Measurements from ENCODE around the genes ORM1 and WHRN.

DNA sequence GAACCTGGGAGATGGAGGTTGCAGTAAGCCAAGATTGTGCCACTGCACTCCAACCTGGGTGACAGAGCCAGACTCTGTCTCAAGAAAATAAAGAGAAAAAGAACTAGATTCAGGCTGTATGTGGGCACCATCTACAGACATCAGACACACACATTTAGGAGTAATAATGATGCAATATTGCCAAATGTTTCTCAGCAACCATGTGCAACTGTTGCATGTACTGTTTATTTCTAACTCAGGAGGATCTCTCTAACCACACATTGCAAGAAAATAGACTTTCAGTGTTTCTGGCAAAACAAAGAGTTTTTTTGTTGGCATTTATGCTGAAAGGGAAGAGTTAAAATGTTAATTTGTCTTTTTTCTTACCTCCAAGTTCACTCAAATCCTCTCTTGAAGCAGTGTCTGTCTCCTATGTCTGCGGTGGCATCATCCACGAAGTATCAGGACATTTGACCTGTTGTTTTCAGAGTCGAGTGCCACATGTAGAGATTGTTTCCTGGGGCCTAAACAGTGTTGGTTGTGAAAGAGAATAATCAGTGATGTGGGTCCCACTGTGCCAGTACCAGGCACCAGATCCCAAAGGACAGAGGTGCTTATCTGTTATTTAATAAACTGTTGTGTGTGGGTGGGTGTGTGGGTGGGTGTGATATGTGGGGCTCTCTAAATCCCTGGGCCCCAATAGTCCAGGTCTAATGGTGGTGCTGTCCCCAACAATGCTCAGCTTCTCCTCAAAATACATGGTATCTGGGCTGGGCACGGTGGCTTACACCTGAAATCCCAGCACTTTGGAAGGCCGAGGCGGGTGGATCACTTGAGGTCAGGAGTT, 4.9 kb upstream of the ORM1 start:
- PRO-cap = no peak

DNA sequence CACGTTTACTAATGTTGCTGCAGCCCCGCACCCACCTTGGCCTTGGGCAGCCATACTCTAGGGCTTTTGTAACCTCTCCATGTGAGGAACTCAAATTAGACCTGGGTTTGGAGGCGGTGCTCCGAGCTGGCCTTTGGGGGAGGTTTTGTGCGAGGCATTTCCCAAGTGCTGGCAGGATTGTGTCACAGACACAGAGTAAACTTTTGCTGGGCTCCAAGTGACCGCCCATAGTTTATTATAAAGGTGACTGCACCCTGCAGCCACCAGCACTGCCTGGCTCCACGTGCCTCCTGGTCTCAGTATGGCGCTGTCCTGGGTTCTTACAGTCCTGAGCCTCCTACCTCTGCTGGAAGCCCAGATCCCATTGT, at the start of gene ORM1:
Gene ORM1, plus strand, starts transcription at position 266 of the 368 bp plus-strand sequence.
- PRO-cap = no peak

DNA sequence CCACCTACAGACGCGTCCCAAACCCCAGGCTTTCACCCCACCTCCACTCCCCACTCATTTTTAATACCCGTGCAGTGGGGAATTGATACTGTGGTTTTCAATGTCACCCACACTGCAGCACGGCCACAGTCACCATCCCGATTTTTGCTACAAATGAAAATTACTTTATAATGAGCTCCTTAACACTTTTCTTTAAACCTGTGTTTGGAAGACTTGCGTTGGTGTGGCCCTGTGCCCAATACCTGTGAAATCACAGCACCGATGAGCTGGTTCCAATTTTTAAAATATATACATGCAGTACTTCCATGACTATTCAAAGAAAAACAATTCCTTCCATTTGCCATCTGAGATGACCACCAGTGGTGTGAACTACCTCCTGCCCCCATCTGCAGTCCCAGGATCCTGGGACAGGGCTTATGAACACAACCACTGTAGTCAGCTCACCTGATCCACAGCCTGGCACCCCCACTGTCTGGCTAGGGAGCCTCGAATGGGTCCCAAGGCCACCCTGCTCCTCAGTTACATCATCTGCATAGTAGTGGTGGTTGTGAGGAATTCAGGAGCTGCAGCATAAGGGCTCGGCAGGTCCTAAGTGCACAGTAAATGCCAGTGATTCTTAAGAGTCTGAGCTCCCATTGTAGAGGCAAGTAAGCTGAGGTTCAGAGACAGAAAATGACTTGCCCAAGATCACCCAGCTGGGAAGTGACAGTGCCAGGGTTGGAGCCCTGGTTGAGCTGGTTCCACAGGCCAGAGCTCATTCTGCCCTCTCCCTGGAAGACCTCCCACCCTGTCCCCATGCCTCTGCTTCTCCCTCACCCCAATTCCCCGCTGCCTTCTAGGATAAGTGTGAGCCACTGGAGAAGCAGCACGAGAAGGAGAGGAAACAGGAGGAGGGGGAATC, 2.8 kb downstream of the ORM1 start:
- PRO-cap = no peak

GRCh38 chr9:114332546-114332886, 2.8 kb downstream of the ORM2 start:
- PRO-cap = no peak

DNA sequence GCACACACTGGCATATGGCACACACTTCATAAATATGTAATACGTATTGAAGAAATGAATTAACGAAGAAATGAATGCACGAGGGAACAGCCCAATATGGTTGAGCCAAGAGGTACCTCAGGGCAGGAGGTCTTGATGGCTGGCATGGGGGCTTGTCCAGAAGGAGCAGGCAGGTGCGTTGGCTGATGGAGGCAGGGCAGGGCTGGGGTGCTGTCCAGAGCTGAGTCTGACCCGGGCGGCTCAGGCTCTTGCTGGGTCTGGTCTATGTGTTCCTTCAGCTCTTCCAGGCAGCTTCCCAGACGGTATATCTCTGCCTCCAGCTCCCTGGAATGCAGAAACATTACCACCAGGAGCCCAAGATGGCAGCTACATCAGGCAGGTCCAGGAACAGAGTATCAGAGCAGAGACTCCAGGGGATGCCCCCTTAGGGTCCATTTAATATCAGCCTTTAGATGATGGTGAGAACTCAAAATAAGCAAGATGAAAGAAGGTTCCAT, 26.1 kb downstream of the AKNA start:
- PRO-cap = no peak

- PRO-cap = no peak
These were observed 24.3 kb downstream of the AKNA start for GRCh38 chr9:114363458-114363882.

GRCh38 chr9:114363883-114364712, 23.7 kb downstream of the AKNA start:
- PRO-cap = no peak

GRCh38 chr9:114366586-114367316, 21.0 kb downstream of the AKNA start:
- PRO-cap = no peak

- PRO-cap = no peak
These were observed 18.7 kb downstream of the AKNA start for GRCh38 chr9:114369083-114369459.

DNA sequence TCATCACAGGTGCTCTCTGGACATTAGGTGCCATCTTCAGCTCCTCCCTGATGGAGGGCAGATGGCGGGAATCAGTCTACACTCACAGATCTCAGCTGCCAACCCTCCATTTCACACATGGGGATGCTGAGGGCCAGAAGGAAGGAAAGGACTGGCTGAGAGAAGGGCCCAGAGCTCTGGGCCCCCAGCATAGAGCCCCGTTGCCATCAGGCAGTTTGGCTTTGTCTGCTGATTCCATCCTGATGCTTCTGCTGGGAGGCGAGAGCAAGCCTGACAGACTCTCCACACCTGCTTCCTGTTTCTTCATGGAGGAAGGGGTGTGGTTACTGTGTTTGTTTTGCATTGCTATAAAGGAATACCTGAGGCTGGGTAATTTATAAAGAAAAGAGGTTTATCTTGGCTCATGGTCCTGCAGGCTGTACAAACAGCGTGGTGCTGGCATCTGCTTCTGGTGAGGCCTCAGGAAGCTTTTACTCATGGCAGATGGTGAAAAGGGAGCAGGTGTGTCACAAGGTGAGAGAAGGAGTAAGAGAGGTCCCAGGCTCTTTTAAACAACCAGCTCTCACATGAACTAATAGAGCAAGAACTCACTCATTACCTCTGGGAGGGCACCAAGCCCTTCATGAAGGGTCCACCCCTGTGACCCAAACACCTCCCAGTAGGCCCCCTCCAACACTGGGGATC, 52.4 kb downstream of the WHRN start:
- PRO-cap = no peak

- PRO-cap = no peak
These were observed 11.8 kb downstream of the WHRN start for GRCh38 chr9:114493291-114494023.

DNA sequence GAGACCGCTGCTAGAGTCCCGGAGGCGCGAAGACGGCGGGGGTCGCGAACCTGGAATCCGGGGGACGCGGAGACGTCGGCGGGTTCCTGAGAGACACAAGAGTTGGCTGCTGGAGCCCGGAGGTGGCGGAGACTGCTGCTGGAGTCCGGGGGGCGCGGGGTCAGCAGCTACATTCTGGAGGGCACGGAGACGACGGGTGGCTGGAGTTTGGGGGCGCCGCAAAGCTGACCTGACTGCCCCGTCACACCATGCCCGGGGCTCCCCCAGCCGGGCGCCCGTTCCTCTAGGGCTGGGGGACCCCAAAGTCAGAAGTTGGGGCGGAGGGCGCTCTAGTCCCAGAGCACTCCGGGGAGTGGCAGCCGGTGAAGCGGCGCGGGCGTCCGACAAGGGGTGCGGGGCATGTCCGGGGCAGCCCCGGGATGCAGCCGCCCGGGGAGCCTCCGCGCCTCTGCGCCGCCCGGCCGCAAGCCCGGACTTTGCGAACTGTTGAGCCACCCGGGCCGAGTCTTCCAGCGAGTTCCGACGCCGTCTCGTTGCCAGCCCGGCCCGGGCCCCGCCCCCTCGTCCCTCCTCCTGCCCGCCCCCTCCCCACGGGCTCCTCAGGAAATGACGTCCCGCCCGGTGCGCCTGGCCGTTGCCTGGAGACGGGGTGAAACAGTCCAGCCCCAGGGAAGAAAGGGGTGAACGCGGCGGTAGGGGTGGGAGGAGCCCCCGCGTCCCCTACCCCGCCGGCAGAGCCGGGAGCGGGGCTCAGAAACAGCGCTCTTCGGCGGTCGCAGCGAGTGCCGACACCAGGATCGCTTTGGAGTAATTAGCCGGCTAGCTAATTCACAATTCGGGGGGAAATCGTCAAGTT, at the start of gene WHRN:
Gene WHRN, minus strand, starts transcription at position 508 of the 856 bp plus-strand sequence.
- PRO-cap = bidirectional peak, plus-strand start at position 728 of the sequence, minus-strand start at position 485 of the sequence

DNA sequence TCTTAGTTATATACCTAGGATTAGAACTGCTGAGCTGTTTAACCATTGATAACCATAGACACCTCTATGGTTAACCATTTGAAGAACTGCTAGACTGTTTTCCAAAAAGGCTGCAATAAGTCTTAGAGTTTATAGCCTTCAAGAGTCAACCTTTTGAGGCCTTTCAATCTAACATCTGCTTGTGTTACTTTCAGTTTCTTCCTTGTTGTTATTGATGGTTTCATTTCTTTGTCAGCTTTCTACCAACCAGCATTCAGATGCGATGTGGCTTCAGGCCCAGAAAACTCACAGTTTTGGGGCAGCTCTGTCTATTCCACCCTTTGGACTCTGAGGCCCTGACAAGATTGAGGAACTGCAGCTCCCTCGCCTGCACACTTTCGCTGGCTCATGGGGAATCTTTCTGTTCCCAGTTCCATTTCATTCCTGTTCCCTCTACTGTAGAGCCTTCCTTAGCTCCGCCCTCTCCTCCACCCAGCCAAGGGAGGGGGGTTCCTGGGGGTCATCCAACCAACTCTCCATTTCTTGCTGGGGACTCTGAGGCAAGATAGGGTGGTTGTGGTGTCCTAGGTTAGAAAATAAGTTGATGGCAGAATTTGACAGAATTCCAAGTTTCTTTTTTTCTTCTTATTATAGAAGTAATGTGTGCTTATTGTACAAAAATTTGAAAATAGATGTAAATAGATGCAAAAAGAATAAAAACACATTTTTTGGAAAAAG, 13.4 kb upstream of the WHRN start:
- PRO-cap = no peak

- PRO-cap = no peak
These were observed 10.1 kb upstream of the TMEM268 start for GRCh38 chr9:114600895-114601484.

DNA sequence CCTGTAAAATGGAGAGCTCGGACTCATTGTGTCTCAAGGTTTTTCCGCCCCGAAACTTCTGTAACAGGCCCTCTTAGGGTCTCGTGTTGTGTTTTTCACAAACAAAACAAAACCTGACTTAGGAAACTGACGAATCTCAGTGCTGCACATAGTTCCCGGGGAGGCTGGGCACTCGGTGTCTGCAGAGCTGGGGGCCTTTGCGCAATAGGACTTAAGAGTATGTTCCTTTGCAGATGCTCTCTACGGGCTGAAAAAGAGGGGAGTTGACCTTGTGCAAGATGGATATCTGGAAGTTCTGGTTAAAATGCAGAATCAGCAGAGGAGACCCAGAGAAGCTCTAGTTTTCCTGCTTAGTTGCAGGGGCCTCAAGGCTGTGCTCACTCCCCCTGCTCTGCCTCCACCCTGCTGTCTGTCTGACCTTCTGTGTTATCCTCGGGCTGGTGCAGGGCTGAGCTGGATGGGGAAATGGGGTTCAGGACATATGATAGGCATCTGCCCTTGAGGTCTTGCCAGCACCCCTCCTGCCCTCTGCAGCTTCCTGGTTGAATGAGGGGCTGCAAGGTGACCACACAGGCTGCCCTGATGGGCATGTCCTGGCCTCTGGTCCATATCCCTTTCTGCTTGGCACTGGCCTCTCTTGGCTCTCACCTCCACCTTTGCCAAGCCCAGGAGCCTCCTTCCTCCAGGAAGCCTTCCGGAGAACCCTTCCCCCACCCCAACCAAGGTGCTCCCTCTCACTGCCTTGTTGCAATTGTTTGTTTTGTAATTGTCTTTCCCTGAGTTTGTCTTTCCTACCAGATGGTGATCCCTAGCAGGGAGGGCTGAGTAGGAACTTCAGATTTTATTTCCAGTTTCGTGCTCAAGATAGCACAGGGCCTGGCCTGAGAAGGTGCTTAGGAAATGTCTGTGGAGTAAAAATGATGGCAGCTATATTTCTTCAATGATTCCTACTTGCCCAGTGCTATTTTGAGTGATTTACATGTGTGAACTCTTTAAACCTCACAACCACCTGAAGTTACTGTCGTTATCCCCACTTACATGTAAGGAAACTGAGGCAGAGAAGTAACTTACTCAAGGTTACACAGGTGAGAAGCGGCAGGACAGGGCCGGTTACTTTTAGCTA, 1.3 kb downstream of the TMEM268 start:
- PRO-cap = no peak

- PRO-cap = no peak
These were observed 8.1 kb downstream of the TMEM268 start for GRCh38 chr9:114618990-114619788.

- PRO-cap = no peak
These were observed 6.4 kb downstream of the TNFSF15 start for GRCh38 chr9:114799348-114799988.

DNA sequence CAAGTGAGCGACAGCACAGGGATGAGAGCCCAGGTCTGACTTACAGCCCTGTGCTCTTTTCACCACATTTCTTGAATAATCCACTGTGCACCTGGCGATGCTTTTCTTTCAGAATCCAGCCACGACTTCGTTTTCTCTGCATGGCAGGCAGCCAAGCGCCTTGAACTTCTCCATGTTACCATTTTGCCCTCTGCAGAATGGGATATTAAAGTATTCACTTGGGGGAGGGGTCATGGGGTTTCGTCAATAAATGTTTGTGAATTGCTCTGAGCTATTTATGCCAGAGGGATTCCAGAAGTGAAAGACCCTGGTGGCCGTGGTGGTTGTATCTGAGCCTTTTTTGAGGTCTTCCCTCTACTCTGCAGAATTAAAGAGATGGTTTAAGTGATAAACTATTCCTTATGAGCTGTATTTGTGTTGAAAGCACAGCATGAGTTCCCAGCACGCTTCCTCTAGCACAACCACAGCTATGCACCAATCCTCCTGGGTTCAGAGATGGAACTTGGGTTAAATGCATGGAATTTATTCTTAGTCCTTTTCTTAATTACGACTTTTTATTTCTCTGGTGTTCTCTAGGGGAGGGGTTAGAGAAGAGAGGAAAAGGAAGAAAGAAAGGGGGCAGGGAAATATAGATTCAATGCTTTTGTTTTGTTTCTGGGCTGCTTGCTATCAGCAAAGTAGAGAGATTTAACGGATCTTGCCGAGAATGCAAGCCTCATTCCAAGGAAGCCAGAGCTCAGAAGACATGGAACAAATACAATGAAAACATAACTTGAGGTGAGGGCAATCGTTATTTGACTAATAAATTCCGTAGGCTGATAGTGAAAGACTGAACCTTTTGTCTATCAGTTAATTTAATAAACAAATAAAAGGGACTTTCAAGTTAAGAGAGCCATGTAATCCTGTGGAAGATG, 478.3 kb upstream of the TNC start:
- PRO-cap = no peak

DNA sequence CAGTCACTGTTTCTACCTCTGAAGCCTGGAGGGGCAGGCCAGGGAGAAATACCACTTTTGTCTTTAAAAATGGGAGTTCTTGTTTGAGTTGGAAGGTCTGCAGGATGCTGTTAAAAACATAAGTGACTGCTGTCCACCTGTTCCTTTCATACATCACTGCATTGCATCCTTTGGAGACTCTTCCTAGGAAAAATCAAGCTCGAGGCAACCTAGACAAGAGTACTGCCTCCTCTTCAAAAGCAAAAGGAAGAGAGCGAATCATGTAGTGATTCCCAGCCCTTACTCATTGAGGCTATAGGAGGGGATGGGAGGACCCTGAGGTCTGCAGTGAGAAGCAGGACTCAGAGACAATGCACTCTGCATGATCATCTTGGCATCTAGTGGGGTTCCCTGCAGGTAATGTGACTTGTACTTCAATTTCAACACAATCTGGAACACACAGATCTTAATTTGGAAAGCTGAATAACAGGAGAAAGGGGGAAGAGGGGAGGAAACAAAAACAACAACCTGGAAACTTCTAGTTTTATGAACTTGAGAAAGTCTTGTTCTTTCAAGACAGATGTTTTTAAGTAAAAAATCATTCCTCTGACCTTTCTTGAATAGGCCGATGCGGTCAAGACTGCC, 163.1 kb downstream of the PAPPA start:
- PRO-cap = no peak

DNA sequence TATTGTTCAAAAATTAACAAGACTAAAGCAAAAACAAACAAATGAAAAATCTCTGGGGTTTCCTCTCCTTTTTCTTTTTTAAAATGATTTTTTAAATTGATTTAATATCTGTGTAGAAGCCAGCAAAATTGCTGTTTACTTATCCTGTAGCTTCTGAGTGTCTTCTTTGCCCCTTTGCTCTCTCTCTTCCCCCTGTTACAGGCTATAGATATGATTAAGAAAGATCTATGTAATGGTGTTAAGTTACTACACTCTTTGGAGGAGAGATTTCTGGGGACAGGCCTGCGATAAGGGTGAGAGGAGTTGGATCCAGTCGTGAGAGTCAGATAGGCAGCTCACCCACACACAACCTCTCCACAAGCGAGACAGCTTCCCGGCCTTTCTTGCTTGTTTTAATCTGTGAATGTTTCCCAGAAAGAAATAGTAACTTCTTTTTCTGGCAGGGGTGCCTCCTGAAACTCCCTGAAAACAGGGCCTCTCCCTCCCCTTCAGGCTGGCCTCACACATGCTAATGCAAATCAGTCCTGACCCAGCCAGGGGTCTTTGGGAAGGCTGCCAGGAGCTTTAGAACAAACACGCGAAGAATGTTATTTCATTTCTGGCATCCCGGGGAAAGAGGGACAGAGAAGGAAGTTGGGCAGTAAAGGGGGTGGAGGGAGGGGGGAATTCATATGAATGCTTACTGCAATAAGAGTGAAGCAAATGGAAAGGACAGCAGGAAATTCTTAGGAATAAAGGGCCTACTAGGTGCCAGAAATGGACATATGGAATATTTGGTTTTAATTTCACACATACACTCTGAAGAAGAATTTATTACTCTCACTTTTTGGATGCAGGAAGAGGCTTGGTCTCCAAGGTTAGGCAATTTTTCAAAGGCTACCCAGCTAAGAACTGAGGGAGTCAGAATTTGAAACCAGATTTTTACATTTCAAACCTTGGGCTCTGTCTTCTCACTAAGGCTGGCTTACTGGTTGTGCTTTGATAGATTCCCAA, 215.9 kb upstream of the TRIM32 start:
- PRO-cap = no peak